Measurements from ENCODE around the gene EMILIN3.

DNA sequence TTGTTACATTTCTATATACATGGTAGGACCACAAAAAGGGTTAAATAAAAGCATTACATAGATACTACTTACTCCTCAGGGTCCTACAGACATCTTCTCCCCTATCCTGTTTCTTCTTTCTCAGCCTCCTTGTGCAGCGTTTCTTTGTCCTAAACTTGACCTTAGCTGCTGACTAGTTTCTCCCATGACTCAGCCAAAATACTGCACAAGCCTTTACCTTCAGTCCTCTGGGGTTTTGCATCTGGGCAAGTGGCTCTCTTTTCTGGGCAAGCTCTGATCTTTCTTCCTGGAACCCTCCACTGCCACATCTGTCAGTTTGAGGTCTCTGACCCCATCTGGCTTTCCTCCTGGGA, 838.3 kb downstream of the DHX35 start:
- CAGE, long polyA plus RNA: no peak
- RRBS: no CpG with 5 or more reads among the region's 1 CpG

- CAGE, long polyA plus RNA: no peak
- RRBS: no CpG with 5 or more reads among the region's 3 CpGs
These were observed 245.3 kb downstream of the MAFB start for GRCh38 chr20:40443814-40444078.

GRCh38 chr20:40583609-40584083, 105.4 kb downstream of the MAFB start:
- CAGE, long polyA plus RNA: no peak
- RRBS: no CpG with 5 or more reads among the region's 7 CpGs

GRCh38 chr20:40689340-40690367, 618 bp upstream of the MAFB start:
- CAGE, long polyA plus RNA: no peak
- RRBS: 1% methylated on average over 28 of the region's 91 CpGs

DNA sequence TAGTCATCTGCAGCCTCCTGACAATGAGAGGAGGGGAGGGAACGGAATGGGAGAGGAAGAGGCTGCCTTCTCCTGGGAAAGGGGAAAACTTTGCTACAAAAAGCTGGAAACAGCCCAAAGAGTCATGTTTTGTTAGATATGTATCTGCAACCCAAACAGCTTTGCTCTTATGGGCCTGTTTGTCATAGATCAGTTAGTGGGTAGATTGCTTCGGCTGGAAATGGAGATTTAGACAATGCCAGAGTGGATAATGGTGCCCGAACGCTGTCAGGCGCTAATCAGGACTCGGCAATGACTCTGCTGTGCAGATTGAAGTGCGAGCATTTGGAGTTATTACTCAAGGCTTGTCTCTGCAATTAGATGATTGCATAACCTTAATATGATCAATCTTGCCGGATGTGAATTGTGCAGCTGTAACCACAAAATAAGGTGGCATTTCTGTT, 92.4 kb upstream of the MAFB start:
- CAGE, long polyA plus RNA: no peak
- RRBS: no CpG with 5 or more reads among the region's 8 CpGs

DNA sequence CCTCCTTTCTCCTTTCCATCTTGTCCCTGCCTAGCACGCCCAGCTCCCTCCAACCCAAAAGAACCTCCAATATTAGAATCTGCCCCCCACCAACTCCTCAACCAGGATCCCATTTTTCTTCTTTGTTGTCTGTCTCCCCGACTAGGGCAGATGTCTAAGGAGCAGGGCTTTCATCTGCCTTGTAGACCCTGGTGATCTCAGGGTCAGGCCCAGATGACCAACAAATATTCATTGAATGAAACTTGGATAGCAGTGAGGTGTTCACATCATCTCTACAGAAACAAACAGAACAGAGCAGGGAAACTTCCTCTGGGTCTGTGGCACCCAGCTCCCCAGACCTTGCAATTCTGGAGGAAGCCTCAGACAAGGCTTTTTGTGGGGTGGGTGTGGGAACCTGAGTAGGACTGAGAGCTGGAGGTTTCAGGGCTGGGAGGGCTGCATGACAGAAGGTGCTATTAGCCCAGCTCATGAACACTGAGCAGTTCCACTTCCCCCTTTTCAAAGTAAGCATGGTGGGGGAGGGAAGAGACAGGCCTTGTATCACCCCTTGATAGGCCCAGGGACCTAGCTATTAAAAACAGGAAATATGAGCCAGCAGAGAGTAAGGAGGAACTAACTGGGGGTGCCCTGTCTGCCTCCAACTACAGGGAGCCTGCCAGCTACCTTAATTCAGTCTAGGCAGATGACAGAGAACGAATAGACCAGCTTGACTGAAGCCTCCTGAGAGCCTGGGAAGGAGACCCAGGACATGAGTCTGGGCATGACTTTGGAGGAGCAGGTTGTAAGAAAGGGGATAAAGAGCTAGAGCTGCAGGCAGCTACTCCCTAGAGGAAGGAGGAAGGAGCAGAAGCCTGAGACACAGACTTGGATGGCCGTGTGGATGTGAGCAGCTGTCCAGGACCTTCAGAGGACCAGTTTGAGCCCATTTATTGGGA, 37.2 kb upstream of the TOP1 start:
- CAGE, long polyA plus RNA: no peak
- RRBS: no CpG with 5 or more reads among the region's 4 CpGs

- CAGE, long polyA plus RNA: no peak
- RRBS: no CpG with 5 or more reads among the region's 3 CpGs
These were observed 10.9 kb upstream of the TOP1 start for GRCh38 chr20:41017658-41018197.

GRCh38 chr20:41034079-41034712, 5.6 kb downstream of the TOP1 start:
- CAGE, long polyA plus RNA: no peak
- RRBS: no CpG with 5 or more reads among the region's 4 CpGs

DNA sequence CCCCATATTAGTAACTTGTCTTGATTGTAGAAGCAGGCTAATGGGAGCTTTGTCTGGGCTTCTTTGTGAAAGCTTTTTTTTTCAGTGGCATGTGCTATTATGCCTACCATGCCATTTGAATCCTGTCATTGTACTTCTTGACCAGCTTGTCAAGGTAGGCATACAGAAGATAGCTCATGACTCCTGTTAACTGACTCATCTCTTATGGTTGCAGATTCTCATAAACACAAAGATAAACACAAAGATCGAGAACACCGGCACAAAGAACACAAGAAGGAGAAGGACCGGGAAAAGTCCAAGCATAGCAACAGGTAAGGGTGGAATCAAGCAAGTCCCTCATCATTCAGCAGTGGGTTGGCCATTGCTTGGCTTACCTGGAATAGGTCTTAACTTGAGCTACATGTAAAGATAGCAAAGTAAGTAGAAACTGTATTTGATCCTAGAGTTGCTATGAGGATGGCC, 32.6 kb downstream of the TOP1 start:
- CAGE, long polyA plus RNA: no peak
- RRBS: no CpG with 5 or more reads among the region's 3 CpGs

- CAGE, long polyA plus RNA: no peak
- RRBS: no CpG with 5 or more reads among the region's 1 CpG
These were observed 52.4 kb downstream of the TOP1 start for GRCh38 chr20:41080945-41081435.

- CAGE, long polyA plus RNA: no peak
- RRBS: no CpG with 5 or more reads among the region's 6 CpGs
These were observed 33.1 kb upstream of the PLCG1 start for GRCh38 chr20:41103854-41104976.

- CAGE, long polyA plus RNA: no peak
- RRBS: no CpG with 5 or more reads among the region's 6 CpGs
These were observed 26.6 kb upstream of the PLCG1 start for GRCh38 chr20:41110594-41111367.

- CAGE, long polyA plus RNA: no peak
- RRBS: no CpG with 5 or more reads among the region's 6 CpGs
These were observed 15.7 kb upstream of the PLCG1 start for GRCh38 chr20:41121317-41122321.

DNA sequence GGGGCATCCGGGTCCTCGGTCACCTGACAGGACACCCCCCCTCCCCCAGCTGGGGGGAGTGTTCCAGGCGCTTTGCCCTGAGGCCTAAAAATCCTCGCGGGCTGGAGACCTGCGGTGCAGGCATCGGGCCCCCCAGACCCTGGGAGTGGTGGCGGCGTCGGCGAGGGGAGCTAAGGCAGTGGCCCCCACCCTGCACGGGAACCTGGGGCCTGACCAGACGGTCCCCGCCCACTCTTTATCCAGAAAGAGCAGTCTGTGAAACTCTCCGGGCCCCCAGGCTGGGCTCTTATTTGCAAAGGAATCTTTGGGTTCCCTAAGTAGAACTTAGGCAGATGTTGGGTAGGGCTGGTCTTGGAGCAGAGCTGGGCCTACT, 673 bp downstream of the PLCG1 start:
- CAGE, long polyA plus RNA: no peak
- RRBS: 7% methylated on average over 1 of the region's 15 CpGs

DNA sequence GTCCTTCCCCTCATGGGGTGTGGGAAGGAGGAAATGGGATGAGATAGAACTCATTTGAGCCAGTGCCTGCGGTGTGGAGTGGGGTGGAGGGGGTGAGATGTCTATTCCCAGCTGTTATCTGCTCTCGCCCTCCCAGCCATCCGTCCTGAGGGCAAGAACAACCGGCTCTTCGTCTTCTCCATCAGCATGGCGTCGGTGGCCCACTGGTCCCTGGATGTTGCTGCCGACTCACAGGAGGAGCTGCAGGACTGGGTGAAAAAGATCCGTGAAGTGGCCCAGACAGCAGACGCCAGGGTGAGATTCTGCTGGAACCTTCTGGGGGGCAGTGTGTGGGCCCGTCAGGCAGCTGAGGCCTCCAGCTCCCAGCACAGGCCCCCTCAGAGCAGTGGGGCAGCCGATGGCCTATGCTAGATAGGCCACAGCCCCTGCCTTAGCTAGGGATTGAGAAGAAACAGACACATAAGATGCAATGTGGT, 32.7 kb downstream of the PLCG1 start:
- CAGE, long polyA plus RNA: no peak
- RRBS: no CpG with 5 or more reads among the region's 12 CpGs

DNA sequence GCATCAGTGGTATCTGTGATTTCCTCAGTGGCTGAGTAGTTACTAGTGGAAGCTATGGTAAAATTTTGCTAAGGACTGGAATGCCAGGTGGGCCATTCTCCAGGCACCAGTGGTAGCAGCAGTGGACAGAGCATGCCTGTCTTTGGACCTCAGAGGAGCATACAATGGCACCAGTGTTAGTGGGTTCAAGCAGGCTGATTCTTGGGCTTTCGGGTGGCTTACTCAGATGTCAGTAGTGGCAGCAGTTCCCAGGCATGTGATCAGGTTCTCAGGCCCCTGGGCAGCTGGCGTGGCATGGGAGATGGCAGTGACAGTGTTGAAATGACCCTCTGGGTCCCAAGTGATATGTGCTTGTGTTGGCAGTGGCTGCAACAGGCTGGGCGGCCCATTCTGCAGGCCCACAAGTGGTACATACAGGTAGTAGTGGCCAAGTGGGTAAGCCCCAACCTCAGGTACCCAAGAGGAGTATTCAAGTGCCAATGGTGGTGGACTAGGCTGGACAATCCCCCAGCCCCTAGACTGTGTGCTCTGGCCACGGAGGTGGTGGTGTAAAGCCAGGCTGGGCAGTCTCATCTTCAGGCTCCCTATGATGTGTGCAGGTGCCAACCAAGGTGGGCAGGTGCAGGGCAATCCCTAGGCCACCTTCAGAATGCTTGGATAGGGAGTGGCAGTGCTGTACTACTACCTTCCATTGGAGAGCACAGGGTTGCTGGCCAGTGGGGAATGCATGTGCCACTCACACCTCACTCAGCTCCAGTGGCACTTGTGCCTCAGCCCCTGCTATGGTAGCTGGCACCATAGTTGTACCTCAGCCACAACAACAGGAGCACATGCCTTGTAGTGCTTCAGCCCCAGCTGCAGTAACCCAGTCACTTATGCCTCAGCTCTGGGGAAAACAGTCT, 54.7 kb downstream of the PLCG1 start:
- CAGE, long polyA plus RNA: no peak
- RRBS: no CpG with 5 or more reads among the region's 4 CpGs

DNA sequence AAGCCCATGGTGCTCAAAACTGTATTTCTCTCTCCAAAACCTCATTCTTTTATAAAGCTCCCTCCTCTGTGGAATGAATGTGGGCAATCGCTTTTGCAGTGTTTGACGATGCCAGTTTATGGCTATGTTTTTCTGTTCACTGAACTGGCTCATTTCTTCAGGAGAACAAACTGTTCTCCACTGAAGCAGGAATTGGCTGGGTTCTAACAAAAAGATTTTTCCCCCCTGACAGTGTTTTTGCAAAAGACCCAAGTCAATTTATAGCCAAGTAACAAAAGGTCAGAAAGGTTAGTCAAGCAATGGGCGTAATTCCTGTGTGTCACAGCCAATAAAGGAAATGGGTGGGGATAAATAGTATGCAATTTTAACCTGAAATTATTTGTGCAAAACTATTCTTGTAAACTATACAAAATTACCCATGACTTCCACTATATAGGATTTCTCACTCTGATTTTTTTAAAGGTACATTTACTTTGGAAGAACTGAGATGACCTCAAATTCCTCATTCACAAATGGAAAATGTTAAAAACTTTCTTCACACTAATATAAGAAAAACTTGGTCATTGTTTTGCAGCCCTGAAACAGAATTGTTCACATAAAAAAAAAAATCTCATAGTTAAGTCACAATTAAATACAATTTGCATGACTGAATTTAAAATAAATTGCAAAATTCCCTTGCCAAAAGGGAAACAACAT, 68.7 kb downstream of the ZHX3 start:
- CAGE, long polyA plus RNA: no peak
- RRBS: no CpG with 5 or more reads among the region's 3 CpGs

GRCh38 chr20:41366629-41367339, at the start of gene EMILIN3:
Gene EMILIN3, minus strand, starts transcription at chr20:41366818.
- CAGE, long polyA plus RNA: no peak
- RRBS: 9% methylated on average over 22 of the region's 77 CpGs

GRCh38 chr20:41650172-41650995, 32.2 kb upstream of the CHD6 start:
- CAGE, long polyA plus RNA: no peak
- RRBS: no CpG with 5 or more reads among the region's 1 CpG

DNA sequence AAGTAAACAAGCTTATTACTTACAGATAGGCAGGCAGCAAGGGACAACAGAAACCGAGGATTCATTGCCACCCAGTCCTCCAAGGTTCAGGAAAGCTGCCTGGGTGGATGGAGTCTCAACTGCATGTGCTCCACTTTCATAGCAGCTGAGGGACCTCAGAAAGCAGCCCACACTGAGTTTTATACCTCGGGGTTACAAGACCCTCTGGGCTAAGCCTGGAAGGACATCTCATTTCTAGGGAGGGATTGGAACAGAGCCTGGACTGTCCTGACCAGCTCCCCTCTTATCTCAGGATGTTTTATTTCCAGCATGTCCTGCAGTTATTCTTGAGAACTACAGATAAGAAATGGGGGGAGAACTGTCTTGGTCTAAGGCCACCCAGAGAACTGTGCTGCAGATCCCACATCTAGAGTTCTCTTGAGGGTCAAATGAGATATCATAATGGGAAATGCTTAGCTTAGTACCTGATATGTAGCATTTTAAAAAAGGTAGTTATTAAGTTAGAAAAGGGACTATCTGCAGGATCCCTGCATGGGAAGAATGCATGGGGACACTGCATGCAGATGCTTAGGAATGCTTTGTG, 97.3 kb upstream of the CHD6 start:
- CAGE, long polyA plus RNA: no peak
- RRBS: no CpG with 5 or more reads among the region's 2 CpGs